ENCODE data around the gene TRAPPC3L.

DNA sequence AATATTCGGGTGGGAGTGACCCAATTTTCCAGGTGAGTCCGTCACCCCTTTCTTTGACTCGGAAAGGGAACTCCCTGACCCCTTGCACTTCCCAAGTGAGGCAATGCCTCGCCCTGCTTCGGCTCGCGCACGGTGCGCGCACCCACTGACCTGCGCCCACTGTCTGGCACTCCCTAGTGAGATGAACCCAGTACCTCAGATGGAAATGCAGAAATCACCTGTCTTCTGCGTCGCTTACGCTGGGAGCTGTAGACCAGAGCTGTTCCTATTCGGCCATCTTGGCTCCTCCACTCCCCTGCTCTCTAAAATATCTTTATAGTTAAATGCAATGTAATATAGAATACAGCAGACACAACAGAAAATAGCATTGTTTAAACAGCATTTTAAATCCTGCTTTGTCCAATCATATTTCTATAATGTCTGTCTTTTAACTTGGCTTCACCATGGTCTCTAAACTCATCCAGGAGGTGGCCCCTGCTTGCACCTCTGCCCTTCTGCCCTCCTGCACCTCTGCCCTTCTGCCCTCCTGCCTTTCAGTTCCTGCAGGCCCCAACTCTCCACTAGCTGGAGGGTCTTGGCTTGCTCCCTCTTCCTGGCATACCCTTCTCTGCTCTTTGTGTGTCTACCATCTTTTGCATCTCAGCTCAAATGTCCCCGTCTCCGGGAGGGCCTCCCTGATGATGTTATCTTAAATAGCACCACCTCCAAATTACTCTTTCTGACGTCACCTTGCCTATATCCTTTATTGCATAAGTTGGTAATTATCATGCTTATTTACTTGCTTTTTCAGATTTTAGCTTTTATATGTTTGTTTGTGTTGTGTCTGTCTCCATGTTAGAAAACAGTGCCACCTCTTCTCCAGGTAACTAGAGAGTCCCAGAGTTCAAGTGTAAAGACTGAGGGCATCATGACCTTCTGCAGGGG lies 35.7 kb upstream of the FYN start:
- PRO-cap = no peak

DNA sequence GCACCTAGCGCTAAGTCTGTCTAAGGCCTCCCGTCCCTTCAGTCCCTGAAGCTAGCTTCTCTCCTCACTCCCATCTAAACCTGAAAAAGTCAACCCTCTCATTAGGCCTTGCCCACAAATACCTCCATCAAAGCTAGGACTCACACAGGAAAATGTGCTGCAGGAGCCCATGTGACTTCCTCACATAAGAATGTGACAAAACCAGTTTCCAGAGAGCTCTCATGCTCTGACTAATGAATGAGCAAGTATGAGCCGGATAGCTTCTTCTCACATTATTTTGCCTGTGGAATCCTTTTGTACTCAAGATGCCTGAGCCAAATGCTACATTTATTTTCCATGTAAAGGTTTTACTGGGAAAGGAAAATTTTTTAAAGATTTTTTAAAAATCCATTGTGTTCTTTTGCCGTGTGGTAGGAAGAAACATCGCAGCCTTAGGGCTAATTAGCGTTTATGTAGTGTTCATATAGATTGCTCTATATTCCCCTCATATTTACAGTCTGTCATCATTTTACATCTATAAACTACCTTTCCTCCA lies 68.7 kb upstream of the CCN6 start:
- PRO-cap = bidirectional peak, plus-strand start at position 233 of the sequence, minus-strand start at position 126 of the sequence

DNA sequence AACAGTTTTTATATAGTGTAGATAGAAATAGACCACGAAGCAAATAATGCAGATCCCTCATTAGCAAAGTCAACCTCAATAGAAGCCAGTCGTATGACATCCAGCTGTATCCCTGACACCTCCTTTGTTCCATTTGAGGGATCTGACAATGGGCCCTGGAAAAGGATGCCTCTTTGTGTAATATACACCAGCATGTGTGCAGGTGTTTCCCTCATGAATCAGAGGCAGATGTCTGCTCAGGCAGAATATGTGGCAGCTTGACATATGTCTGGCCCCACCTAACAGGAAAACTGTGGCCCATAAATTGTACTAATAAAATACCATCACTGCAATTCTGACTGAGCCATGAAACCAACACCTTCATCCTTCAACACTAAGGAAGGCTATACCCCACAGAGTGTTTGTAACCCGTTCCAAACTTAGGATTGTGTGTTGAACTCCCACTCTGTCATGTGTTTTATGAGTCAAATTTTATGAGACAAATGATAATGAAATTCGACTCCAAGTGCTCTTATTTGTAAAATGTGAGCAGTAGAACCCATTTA lies 22.8 kb downstream of the LAMA4 start:
- PRO-cap = no peak

DNA sequence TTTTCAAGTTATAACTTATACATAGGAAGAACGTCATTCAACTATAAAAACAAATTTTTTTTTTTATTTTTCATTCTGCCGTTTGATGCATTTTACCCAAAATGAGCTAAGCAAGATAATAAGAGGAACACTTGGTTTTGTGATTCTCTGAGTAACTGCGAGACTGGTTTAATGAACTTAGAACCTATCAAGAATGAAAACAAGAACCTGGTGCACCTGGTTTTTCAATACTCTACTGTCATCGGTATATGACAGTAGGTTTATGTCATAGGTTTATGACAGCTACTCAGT lies 20.3 kb downstream of the LAMA4 start:
- PRO-cap = no peak

DNA sequence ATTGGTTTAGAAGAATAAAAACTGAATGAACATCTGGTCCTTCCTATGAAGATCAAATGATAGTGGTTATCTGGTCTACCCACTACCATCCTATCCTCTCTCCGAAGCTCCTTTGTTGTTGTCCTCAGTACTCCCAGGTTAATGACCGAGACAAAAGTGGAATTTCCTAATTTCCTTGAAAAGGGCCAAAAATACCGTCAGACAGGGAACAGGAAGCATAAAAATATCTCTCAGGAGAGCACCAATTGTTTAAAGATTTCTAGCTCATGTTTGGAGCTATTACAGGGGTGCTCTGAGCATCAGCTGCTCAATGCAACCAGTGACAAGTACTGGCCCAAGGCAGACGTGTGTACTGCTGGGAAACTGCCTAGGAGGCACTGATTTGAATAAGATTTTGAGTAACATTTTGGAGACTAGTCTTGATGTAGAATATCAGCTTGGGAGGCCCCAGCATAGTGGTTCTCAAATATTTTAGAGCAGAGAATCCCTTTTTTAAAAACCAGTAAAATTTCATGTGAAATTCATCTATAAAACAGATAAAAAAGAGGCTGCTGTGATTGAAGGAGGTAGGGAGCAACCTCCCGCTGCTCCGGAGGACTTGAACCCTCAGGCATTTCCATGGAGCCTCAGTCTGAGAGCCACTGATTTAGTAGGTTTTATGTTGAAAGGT lies 17.3 kb downstream of the LAMA4 start:
- PRO-cap = no peak

- PRO-cap = no peak
These were observed 41.8 kb upstream of the LAMA4 start for GRCh38 chr6:112296297-112296496.

GRCh38 chr6:112919581-112920127 lies 572.5 kb downstream of the RFPL4B start:
- PRO-cap = no peak

GRCh38 chr6:112957416-112958048 lies 610.4 kb downstream of the RFPL4B start:
- PRO-cap = no peak

DNA sequence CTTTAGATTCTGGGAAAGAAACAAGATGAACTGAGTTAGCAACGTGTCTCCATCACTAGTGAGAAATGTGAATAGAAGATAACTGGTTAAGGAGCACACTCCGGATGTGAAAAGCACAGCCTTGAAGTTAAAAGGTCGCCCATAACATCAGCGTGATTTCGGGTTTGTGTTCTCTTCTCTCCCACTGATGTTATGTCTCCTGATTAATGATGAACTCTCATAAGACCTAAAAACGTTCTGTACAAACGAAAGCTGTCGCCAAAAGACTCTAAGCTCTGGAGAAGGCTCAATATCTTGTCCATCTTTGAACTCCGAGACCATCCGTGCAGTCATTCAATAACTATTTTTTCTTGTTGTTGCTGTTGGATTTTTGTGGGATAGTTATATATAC lies 291.9 kb upstream of the MARCKS start:
- PRO-cap = no peak

GRCh38 chr6:113859054-113859306 lies 1.8 kb downstream of the MARCKS start:
- PRO-cap = no peak

GRCh38 chr6:113859451-113860466 lies 2.6 kb downstream of the MARCKS start:
- PRO-cap = no peak

DNA sequence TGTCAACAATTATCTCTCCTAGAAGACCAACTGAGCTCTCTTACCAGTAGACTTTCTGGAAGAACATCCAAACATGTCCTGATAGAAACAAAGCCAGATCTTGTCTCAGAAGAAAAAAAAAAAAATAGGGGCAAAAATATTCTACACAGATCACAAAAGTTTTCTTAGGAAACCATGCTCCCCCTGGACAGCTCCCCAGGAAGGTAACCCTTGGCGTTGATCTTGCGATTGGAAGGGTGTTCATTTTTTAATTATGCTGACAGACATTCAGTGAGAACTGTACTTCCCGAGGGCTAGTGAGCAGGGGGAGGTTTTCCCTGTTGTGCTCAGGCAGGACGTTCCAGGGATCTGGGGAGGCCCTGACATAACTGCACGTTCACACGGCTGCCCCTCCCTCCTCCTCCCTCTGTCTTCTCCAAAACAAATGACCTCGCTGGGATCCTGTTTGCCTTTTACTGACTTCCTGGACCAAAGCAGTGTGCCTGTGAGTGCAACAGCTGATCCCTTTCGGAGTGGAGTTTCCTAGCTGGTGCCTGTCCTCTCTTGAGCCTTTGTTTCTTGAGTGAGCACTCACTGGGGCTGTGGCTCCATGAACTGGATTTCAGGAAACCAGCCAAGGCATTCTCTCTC lies 46.6 kb downstream of the MARCKS start:
- PRO-cap = no peak

DNA sequence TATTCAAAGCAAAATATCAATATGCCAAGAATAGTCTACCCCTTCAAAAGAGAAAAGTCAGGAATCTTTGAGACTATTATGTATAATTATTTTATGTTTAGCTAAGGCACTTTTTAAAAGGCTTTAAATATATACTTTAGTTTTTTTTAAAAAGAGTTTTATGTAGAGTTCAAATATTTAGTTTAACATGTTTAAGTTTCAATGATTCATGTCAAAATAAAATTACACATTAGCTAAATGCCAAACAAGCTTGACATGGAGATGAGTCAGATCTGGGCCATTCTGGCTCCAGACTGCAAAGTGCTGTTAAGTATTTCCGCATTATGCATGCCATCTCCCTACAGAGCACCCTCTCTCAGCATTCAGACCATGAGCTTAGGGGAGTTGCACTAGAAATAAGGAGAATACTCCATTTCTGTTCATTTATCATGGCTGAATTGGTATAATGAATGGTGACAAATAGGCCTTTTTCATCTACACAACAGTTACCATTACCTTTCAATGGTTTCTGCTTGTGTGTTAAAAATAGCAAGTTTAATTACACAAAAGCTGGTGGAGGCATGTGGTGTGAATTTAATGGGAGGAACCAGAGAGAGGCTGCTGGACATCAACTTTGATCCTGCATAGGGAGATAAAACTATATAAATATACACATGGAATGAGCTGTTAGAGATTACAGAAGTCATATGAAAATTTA lies 21.5 kb upstream of the HS3ST5 start:
- PRO-cap = no peak

- PRO-cap = no peak
These were observed 747.8 kb upstream of the HS3ST5 start for GRCh38 chr6:115090622-115091119.

GRCh38 chr6:116059706-116060607 lies 734 bp downstream of the FRK start:
- PRO-cap = no peak

GRCh38 chr6:116268850-116269475 lies 10.8 kb downstream of the TSPYL1 start:
- PRO-cap = no peak

- PRO-cap = no peak
These were observed 1.7 kb downstream of the TSPYL1 start for GRCh38 chr6:116278056-116278390.

DNA sequence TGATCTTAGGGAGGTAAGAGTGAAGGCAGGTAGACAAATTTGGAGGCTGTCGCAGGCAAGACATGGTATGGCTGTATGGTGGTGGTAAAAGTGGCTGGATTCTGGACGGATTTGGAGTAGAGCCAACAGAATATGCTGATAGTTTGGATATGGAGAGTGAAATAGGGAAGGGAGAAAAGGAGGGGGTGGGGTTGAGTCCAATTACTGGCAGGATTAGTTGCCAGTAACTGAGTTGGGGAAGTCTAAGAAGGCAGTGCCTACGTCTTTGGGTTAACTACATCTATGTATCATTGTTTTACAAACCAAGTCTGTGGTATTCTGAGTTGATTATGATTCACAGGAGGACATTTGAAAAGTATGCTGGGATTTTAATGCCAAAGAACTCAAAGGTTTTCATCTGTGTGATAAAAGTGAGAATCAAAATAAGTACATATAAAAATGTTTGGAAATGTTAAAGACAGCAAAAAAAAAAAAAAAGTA lies 14.6 kb downstream of the DSE start:
- PRO-cap = no peak

DNA sequence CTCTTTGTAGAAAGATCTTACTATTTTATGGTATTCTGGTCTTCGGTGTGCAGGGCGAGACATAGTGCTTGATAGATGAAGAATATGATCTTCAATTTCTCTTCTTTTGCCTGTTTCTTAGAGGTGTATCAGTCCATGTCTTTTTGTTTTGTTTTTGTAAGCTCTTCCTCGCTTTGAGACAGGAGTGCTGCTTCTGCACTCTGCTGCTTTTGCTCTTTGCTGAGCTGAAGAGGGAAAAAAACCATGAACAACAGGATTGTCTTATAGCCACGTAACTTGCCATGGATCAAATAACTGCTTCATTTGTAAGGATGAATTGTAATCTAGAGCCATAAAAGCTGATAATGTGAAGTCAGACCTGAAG lies at the start of gene TRAPPC3L:
TRAPPC3L (minus strand) TSS at position 233 of the 364 bp plus-strand sequence.
- PRO-cap = no peak

DNA sequence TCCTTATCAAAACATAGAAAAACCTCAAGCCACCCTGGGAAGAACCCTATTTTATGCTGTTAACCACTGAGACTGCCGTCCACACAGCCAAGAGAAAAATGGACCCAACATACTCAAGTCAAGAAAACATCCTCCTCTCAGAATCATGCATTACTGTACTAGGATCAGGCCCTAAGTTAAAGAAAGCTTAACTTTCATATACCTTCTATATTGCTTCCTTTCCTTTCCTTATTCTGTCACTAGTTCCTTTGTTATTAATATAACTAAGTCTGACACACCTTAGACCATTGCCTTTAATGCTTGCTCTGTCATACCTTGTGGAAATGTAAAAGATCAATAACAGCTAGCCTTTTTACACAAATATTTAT lies 16.9 kb upstream of the GOPC start:
- PRO-cap = no peak